Right lobe of liver (tissue), 4 donors: ENCODE measurements around a stretch of chr3.

DNA sequence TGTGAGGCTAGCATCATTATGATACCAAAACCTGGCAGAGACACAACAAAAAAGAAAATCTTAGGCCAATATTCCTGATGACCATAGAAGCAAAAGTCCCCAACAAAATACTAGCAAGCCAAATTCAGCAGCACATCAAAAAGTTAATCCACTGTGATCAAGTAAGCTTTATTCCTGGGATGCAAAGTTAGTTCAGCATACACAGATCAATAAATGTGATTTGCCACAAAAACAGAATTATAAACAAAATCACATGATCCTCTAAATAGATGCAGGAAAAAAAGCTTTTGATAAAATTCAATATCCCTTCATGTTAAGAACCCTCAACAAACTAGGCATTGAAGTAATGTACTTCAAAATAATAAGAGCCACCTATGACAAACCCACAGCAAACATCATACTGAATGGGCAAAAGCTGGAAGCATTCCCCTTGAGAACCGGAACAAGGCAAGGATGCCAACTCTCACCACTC lies 161.7 kb downstream of the UBE2E2 start:
- PRO-cap, 4 experiments, result no peak in any of the 4 experiments
- RAMPAGE, long total RNA, 2 experiments, result no peak in any of the 2 experiments

- PRO-cap, 4 experiments, result peak in 3 of 4 experiments; most common plus-strand start chr3:23619020 (in 3)
- RAMPAGE, long total RNA, 2 experiments, result no peak in any of the 2 experiments
Measured at GRCh38 chr3:23618876-23619158, 186.9 kb upstream of the UBE2E1 start.

- PRO-cap, 4 experiments, result no peak in any of the 4 experiments
- RAMPAGE, long total RNA, 2 experiments, result no peak in any of the 2 experiments
Measured at GRCh38 chr3:23685738-23686250, 120.0 kb upstream of the UBE2E1 start.

DNA sequence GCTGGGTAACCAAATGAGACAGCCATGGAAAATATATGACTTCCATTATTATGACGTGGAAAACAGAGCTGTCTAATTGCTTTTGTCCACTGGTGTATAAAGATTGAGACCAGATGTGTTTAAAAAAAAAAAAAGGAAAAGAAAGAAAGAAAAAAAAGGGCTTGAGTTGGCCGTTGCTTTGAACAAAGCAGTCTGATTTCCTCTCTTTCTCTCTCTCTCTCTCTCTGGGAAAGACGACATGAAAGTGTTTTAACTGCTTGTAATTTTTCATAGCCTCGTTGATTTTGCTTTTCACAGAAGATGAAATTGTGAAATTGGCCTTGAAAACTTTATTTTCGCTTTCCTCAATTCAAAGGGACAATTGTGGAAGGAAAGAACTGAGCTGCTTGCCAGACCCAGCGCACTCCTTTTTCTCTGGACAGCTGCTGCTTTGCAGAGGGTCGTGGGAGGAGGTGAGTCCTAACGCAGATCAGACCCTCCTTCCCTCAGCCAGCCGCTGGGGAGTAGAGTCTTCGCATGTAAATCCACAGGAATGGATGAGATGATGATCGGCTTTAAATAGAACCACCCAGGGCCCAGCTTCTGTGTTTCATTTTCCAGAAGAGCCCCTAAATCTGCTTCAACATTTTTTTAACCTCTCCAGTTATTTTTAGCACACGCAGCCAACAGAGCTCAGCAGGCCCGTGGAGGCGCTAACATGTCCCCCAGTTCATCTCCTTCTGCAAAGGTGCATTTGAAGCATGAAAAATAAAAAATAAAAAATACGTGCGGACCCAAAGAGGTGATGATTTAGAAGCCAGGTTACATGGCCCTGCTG lies 42.8 kb upstream of the UBE2E1 start:
- PRO-cap, 4 experiments, result no peak in any of the 4 experiments
- RAMPAGE, long total RNA, 2 experiments, result no peak in any of the 2 experiments

DNA sequence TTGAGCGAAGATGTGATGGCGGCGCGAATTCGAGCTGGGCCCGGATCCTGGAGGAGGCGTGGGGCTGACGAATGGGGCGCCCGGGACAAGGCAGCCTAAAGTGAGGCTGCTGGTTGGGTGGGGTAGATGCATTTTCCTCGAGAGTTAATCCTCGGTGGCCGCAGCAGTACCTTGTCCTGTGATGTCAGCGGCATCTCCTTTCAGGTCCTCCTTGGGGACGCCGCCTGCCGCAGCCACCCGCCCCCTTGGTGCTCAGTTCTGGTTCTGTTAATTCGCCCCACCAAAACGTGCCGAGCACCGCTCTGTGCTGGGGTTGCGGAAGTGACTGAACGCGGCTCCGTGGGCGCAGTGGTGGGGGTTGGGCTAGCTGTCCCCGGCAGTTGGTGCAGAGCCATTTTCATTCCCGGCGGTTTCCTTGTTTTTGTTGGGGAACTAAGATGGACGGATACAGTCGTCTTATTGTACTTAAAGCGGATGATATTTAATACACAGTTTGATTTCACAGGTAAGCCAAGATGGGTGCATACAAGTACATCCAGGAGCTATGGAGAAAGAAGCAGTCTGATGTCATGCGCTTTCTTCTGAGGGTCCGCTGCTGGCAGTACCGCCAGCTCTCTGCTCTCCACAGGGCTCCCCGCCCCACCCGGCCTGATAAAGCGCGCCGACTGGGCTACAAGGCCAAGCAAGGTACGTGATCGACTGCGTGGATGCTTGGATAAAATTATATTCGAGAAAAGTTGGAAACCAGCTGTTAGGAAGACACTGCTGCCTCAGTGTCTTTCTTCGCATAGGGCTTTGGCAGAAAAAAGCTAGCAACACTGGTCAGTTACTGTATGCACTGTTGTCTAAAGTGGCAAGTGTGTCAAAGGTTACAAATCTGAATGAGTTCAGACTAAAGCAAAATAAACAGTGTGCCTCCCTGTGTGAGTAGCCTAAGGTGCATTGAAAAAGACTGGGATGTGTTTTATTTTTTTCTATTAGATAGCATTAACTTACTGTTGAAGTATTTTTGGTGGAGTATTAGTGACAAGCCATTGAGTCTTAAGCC lies 737 bp downstream of the RPL15 start:
- PRO-cap, 4 experiments, result peak in 4 of 4 experiments; most common plus-strand start position 297 of the sequence (in 1); most common minus-strand start position 323 of the sequence (in 3)
- RAMPAGE, long total RNA, 2 experiments, result no peak in any of the 2 experiments

DNA sequence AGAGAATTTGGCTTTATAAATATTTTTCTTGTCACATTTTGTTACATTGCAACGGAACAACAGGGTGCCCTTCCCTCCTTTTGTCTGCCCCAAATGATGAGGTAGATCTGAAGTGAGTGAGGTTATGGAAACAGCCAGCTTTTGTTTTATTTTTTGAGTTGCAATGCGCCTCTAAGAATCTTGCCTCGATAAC lies 1.6 kb downstream of the NR1D2 start:
- PRO-cap, 4 experiments, result no peak in any of the 4 experiments
- RAMPAGE, long total RNA, 2 experiments, result no peak in any of the 2 experiments

GRCh38 chr3:24260417-24261020 lies 234.1 kb downstream of the THRB start:
- PRO-cap, 4 experiments, result no peak in any of the 4 experiments
- RAMPAGE, long total RNA, 2 experiments, result no peak in any of the 2 experiments

DNA sequence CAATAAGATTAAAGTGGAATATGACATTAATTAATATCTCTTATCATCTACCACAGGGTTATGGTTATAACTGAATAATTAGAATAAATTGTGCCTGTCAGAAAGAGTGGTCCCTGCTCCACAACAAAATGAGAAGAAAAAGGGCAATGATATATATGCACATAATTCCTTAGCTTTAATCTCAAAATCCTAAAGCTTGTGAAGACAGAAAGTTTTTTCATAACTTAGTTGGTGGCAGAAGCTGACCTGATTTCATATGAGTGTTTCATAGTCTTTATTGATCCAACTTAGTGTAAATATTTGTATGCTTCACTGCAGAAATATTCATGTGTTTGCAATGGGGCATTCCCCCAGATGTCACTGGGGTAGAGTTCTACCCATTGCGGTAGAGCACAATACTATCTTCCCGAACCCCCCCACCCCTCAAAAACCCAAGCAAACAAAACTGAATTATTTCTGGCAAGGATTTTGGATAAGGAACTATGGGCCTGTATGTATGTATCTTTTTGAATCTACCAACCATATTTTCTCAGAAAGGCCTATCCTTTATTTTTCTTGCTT lies 221.2 kb downstream of the THRB start:
- PRO-cap, 4 experiments, result peak in 4 of 4 experiments; most common plus-strand start position 353 of the sequence (in 4); most common minus-strand start position 130 of the sequence (in 1)
- RAMPAGE, long total RNA, 2 experiments, result no peak in any of the 2 experiments

DNA sequence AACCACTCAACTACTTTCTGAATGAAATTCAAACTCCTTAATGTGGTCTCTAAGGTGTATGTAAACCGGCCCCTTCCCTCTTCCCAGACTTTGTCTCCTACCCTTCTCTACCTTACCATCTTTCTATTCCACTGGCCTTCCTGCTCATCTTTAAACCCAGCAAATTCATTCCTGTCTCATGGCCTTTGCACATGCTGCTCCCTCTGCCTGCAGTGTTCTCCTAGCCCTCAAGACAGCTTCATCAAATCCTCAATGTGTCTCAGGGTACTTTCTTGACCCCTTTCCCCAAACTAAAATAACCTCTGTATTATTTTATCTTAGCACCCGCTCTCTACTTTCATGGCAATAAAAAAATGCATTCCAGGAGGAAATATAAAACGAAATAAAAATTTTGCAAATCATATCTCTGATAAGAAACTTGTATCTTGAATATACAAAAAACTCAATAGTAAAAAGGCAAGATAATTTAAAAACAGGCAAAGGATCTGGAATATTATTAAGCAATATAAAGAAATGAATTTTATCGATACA lies 40.9 kb downstream of the THRB start:
- PRO-cap, 4 experiments, result peak in 1 of 4 experiments; most common minus-strand start position 245 of the sequence (in 1)
- RAMPAGE, long total RNA, 2 experiments, result no peak in any of the 2 experiments

DNA sequence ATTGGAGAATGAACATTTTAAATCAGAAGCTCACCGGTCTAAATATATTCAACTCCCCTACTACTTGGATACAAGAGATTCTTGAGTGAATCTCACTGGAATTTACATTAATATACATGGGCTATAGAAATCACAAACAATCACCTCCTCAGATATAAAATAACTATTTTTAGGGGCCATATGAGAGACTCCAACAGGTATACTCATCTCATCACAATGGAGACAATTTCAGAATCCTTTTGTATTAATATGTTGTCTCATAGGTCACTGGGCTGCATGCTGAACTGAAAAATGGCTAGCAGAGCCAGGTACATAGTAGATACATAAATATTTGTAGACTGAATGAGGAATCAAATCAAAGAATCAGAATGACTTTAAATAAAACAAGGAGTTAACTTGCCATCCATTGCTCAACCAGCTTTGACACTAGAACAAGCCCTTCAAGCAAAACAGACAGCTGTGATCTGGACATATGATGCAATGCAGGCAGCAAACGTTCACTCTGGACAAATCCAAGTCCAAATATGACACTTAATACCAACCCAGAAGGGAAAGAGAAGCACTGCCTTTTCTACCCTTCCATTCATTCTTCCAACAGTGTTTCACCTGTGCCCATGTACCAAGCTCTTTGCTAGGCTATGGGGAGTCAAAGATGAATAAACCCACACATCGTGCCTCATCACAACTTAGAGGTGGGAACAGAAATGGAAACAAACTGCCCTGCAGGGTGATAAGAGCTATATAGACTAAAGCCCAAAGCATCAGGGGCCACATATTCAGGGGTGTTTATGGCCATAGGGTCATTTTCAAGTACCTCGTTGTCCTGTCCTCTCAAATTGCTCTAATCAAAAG lies 4.6 kb downstream of the THRB start:
- PRO-cap, 4 experiments, result peak in 3 of 4 experiments; most common plus-strand start position 534 of the sequence (in 3); most common minus-strand start position 422 of the sequence (in 2)
- RAMPAGE, long total RNA, 2 experiments, result no peak in any of the 2 experiments

- PRO-cap, 4 experiments, result no peak in any of the 4 experiments
- RAMPAGE, long total RNA, 2 experiments, result no peak in any of the 2 experiments
Measured at GRCh38 chr3:24601348-24601895, 106.8 kb upstream of the THRB start.

- PRO-cap, 4 experiments, result peak in 1 of 4 experiments; most common plus-strand start chr3:24820226 (in 1)
- RAMPAGE, long total RNA, 2 experiments, result no peak in any of the 2 experiments
Measured at GRCh38 chr3:24820019-24820344, 325.3 kb upstream of the THRB start.

DNA sequence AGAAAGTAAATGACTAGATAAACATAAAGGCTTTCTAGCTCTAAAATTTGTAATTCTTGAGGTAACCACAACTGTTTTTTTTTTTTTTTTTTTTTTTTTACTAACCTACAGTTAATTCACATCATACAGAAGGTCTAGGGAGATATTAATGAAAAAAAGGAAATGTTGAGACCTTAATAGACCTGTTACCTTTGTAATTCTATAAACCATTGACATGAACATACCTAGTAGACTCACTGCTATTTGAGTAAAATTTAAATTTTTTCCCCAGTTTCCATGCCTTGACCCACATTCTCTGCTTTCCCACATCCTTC lies 413.9 kb upstream of the THRB start:
- PRO-cap, 4 experiments, result no peak in any of the 4 experiments
- RAMPAGE, long total RNA, 2 experiments, result no peak in any of the 2 experiments

DNA sequence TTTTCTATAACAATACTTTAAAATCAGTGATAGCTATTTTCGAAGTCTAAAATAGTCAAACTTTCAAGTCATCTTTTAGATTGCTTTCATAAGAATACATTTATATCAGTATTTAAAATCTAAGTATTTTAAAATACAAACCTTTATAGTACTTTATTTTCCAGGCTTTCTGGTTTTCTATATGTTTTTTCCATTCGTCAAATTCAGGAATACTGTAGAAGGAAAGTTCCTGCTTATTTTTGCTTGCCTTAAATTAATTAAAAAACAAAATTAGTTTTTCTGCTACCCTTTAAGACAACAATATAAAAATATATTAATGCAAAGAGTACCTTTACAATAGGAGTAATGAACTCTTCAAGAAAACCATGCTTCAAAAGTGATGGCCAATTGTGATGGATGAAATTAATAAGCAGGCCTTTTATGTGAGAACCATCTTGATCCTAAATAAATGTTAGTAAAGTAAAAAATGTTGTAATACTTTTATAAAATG lies 36.0 kb downstream of the TOP2B start:
- PRO-cap, 4 experiments, result no peak in any of the 4 experiments
- RAMPAGE, long total RNA, 2 experiments, result start-site peak on the minus strand in 1 of 2 experiments, centred at positions 195 to 380 of the sequence, 28 to 33 reads per replicate

- PRO-cap, 4 experiments, result no peak in any of the 4 experiments
- RAMPAGE, long total RNA, 2 experiments, result no peak in any of the 2 experiments
Measured at GRCh38 chr3:25635527-25636146, 29.1 kb downstream of the TOP2B start.

- PRO-cap, 4 experiments, result no peak in any of the 4 experiments
- RAMPAGE, long total RNA, 2 experiments, result no peak in any of the 2 experiments
Measured at GRCh38 chr3:25663366-25663771, 1.3 kb downstream of the TOP2B start.

DNA sequence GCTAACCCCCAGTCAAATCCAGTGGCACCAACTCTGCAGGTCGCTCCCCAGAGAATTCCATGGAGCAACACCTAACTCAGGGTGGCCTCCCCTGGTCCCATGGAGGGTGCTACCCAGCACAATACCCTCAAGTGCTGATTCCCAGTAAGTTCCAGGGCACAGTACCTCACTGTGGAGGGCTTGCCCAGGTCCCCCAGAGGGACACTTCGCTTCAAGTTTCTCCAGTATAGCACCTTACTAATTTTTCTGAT lies 231.1 kb downstream of the NEK10 start:
- PRO-cap, 4 experiments, result no peak in any of the 4 experiments
- RAMPAGE, long total RNA, 2 experiments, result no peak in any of the 2 experiments

- PRO-cap, 4 experiments, result peak in 1 of 4 experiments; most common plus-strand start chr3:27480055 (in 1)
- RAMPAGE, long total RNA, 2 experiments, result no peak in any of the 2 experiments
Measured at GRCh38 chr3:27479761-27480442, 4.3 kb downstream of the SLC4A7 start.

DNA sequence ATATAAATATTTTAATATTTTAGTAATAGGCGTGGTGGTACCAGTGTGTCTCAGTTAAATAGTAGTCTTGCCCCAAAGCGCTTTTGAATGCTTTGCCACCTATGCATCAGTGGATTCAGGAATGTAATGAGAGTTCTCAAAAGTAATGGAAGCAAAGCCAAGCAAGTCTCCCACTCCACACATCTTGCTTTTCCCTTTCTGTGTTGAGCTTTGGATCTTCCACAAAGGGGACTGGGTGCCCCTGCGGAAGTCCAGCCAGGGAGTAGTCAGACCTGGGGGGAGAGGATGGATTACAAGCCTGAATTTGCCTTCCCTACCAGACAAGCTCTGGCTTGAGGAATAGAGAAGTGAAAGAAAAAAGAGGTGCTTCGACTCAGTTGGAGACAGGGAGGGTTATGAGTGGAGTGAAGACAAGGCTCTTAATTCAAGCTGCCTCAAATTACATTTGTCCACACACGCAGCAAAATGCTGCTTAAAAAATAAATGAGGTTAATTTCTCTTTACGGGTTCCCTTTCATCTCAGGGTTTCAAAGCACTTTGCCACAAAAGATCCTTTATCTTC lies 48.9 kb upstream of the SLC4A7 start:
- PRO-cap, 4 experiments, result no peak in any of the 4 experiments
- RAMPAGE, long total RNA, 2 experiments, result no peak in any of the 2 experiments

- PRO-cap, 4 experiments, result peak in 1 of 4 experiments; most common minus-strand start chr3:27585602 (in 1)
- RAMPAGE, long total RNA, 2 experiments, result no peak in any of the 2 experiments
Measured at GRCh38 chr3:27585334-27585813, 101.2 kb upstream of the SLC4A7 start.